HGPS cell (cell line): ENCODE measurements around a stretch of chr21.

GRCh38 chr21:44748615-44749236, 37.4 kb upstream of the TSPEAR start:
- RRBS: 35% methylated on average over 4 of the region's 20 CpGs

- RRBS: no CpG with 5 or more reads among the region's 32 CpGs
Observed at GRCh38 chr21:44800870-44801600, 585 bp downstream of the UBE2G2 start.

DNA sequence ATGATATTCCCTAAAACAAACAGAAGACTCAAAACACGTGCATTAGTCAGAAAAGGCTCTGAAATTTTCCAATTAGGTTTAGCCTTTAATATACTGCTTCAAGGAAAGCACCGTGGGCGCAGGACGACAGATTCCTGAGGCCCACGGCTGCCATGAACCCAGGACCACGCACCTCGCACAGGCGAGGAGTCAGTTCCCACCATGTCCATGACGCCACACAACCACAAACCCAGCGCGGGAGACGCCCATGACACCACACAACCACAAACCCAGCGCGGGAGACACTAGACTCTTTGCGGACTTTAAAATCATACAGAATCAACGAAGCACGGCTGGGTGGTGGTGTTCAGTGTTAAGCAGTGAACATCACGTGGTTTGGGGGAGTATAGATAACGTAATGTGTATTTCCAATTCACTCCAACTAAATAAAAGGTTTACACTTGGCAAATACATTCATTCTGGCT, 19.2 kb downstream of the PTTG1IP start:
- RRBS: no CpG with 5 or more reads among the region's 19 CpGs

GRCh38 chr21:44855512-44856859, 17.5 kb downstream of the PTTG1IP start:
- RRBS: no CpG with 5 or more reads among the region's 40 CpGs

- RRBS: no CpG with 5 or more reads among the region's 9 CpGs
Observed at GRCh38 chr21:44865870-44866337, 7.6 kb downstream of the PTTG1IP start.

GRCh38 chr21:44894042-44894497, 20.6 kb upstream of the PTTG1IP start:
- RRBS: no CpG with 5 or more reads among the region's 14 CpGs

- RRBS: no CpG with 5 or more reads among the region's 12 CpGs
Observed at GRCh38 chr21:44928037-44928572, 7.4 kb upstream of the ITGB2 start.

DNA sequence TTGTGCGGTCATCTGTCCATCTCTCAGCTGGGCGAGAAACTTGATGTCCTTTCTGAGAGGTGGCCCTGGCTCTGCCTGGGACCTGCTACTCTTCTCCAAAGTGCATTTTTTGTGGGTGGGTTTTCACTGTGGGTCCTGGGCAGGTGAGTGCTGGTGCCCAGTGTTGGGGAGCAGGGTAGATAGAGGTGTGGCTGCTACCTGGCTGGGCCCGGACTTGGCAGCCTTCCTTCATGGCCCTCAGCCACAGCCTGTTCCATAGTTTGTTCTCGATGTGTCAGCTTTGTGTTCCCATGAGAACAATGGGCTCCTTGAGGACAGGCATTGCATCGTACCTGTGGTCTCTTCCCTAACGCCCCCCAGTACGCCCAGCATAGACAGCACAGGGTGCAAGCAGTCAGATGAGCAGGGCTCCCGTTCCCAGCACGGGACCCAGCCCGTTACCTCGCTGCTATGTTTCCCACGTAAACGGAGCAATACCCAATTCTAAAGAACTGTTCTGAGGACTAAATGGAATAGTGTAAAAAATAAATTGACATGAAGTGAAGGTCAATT, 900 bp upstream of the SLX9 start:
- RRBS: no CpG with 5 or more reads among the region's 13 CpGs

DNA sequence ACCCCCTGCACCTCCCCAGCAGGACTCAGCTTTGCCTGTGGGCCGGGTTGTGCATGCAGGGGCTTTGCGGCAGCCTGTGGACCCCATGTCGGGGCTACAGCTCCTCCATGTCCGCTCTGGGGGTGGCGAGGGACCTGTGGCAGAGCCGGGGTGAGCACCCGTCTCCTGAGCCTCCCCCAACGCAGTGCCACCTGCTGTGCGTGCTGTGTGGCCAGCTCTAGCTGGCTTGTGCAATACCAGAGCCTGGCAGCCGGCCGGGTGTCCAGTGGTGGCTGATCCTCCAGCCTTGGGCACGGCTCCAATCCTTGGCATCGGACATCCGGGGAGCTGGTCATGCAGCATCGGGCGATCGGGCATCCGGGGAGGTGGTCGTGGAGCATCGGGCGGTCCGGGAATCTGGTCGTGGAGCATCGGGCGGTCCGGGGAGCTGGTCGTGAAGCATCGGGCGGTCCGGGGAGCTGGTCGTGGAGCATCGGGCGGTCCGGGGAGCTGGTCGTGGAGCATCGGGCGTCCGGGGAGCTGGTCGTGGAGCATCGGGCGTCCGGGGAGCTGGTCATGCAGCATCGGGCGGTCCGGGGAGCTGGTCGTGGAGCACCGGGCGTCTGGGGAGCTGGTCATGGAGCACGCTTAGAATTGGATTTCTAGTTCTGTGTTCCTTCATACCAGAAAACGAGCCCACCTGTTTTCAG, 8.1 kb downstream of the SLX9 start:
- RRBS: 87% methylated on average over 15 of the region's 50 CpGs

DNA sequence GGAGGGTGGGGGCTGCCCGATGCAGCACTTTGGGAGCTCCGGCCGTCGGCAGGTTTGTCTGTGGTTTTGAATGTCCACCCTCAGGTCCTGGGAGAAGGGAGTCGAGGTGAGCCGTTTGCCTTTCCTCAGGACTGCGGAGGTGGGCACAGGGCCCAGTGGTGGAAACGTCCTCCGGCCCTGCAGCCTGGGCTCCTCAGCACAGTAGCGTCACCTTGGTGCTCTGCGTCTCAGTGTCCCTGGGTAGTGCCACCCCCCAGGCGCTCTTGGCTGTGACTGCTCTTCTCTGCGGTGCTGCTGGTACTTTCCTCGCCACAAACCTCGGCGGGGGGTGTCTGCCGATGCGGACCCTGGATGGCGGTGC, 14.6 kb downstream of the SLX9 start:
- RRBS: no CpG with 5 or more reads among the region's 19 CpGs

DNA sequence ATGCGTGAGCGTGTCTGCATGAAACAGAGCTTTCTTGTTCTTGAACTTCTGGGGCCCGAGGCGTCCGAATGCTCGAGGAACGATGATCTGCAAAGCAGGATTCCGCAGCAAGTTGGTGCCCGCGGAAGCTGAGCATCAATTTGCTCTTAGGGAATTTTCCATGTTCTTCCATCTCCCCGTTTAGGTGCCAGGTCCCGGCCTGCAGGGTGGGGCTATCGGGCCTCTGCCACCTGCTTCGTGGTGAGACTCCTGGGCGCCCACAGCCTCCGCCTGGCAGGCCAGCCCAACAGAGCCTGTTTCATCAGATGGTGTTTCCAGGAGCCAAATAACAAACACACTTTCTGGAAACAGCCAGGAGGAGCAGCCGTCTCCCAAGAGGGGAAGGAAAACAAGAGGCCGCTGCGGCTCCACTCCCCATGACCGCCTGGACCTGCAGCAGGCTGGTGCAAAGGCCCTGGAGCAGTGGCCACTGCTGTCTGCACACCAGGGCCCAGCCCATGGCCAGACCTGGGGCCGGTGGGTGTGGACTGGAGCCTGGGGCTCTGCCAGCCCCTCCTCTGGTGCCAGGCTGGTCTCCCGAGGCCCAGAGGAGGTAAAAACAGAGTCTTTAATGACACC, 54.8 kb downstream of the SLX9 start:
- RRBS: no CpG with 5 or more reads among the region's 22 CpGs

- RRBS: no CpG with 5 or more reads among the region's 9 CpGs
Observed at GRCh38 chr21:45003381-45003920, 63.6 kb downstream of the SLX9 start.

- RRBS: 11% methylated on average over 73 of the region's 145 CpGs
Observed at GRCh38 chr21:45018136-45019469, 55.8 kb upstream of the ADARB1 start.

- RRBS: no CpG with 5 or more reads among the region's 27 CpGs
Observed at GRCh38 chr21:45050023-45051023, 24.1 kb upstream of the ADARB1 start.

GRCh38 chr21:45074930-45075222, 496 bp downstream of the ADARB1 start:
- RRBS: 1% methylated on average over 31 of the region's 42 CpGs

GRCh38 chr21:45109863-45110787, 35.7 kb downstream of the ADARB1 start:
- RRBS: no CpG with 5 or more reads among the region's 14 CpGs

DNA sequence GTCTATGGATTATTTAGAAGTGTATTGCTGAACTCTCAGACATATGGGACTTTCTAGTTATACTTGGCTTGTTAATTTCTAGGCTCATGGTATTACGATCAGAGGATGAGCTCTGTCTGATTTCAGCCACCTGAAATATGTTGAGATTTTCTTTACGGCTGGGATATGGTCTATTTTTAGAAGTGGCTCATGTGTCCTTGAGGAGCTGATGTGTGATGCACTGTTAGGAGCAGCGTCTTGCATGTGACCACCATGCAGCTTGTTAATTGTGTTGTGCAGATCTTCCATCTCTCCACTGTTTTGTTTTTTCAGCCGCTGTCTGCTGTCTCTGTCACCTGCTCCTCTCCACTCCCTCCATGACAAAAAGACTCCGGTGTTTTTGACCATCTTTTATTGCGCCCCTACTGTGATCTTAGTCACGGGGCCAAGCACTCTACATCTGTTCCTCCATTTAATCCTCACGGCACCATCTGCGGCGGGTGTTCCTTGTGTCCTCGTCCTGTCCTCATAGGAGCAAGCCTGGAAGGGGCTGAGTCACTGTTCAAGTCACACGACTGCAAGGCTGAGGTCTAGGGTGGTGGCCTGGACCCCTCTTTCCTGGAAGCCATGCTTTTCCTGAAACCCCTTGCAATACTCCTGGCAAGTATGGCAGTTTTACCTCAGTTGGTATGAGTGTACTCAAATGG, 51.8 kb downstream of the ADARB1 start:
- RRBS: no CpG with 5 or more reads among the region's 12 CpGs

DNA sequence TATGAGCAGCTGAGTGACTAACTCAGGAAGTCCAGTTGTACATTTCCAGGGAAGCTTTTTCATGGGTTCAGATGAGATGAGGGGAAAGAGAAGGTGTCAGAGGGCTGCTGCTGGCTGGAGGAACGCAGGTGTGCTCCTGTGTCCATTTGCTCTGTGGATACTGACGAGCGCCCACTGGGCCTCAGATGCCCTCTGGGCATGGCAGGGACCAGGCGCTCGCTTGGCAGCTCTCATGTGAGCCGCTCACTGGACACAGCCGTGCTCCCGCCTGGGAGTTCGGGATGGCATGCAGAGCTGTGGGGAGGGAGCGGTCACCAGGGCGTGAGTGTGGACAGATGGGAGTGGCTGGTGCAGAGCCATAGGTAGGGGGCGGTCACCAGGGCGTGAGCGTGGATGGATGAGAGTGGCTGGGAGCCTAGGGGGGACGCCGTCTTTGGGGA, 55.0 kb downstream of the ADARB1 start:
- RRBS: no CpG with 5 or more reads among the region's 16 CpGs

GRCh38 chr21:45175447-45176553, 101.4 kb downstream of the ADARB1 start:
- RRBS: no CpG with 5 or more reads among the region's 29 CpGs

- RRBS: no CpG with 5 or more reads among the region's 13 CpGs
Observed at GRCh38 chr21:45226771-45227333, 60.8 kb downstream of the POFUT2 start.